ENCODE data around the gene SPATA13.

DNA sequence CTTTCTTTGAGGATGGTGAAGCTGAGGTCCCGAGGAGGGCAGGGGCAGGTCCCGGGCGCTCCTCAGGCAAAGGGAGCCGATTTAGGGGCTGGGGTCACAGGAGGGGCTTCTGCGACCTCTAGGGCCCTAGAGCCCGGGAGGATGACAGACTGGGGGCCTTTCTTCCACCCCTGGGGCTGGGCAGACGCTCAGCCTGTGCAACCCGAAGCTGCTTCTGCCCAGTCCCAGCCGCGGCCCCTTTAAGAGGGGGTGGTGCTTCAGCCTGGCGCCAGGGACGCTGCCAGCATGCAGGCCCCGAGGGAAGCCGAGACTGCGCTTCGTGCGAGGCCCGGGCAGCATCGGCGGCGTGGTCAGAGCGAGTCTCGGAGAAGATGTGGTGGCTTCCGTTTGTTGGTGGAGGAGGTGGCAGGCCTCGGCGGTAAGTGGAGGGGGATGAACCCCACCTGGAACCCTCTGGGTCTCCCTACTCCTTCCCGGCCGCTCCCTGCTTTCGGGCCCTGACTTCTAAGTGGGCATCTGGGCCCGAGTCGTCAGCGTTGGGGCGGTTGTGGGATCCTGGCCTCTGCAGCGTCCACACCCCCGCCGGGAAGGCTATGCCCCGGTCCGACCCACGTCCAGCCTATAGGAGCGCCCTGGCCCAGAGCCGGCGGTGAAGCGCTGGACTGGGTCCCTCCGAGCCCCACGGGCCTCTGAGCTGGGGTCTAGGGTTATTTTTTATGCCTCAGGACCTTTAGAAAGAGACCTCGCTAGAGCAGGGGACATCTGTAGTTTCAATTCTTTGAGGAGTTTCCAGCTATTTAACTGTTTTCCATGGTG is 986.4 kb downstream of the TUBA3C start:
- PRO-cap, result no peak

DNA sequence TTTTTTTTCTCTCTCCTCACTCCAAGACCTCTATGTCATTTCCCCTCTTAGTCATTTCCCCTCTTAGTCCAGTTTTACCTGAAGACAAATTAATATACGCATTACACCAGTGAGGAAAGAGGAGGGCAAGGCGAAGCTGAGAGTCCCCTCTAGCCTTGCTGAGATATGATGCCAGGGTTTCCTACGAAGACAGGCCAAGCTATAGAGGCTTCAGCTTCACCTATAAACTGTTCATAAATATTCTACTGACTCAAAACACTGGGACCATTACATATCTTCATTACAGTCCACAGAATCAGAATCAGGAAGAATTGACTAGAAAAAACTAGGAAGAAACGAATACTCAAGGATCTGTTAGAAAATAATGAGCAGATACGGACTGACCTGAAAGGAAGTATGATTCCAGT is 43.9 kb downstream of the MPHOSPH8 start:
- PRO-cap, result no peak

GRCh38 chr13:19695427-19695952 is 62.0 kb downstream of the MPHOSPH8 start:
- PRO-cap, result no peak

DNA sequence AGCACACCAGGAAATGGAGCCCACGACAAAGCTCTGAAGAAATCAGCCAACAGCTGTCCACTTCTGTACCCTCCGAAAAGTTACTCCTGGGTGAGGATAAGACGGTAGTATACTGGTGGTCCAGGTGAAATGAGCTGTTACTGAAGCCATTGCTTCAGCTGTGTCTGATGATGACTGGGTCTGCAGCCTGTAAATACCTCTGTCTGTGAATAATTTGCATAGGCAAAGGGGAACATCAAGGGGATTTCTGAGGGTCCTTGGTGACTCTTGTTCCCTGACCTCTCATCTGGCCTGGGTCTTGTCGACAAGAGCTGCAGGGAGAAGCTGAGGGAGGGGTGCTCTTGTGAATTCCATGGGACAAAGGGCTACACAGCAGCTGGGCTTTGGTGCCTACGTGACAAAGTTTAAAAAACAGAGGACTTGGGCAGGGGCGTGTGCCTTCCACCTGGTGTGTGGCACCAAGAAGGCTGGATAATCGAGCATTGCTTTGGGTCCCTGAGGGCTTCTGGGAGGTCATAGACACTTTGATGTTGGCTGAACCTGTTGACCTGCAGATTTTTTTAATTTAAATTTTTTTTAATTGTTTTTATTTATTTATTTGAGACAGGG is 19.0 kb upstream of the CRYL1 start:
- PRO-cap, result no peak

DNA sequence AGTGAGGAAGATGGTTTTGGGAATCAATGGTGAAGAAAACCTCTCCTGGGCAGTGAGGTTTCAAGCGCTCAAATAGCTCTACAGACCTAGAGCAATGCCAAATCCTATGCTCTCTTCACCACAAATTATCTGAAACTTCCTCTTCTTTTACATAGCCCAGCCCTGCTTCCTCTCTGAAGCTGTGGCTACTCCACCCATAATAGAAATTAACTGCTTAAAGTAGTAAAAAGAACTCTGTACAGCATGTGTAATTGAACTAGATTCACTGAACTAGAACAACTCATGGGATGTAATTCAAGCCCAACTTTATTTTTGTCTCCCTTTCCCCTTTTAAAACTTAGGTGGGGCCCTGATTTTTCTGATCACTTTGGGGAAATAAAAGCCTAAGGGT is 20.4 kb upstream of the IFT88 start:
- PRO-cap, result no peak

DNA sequence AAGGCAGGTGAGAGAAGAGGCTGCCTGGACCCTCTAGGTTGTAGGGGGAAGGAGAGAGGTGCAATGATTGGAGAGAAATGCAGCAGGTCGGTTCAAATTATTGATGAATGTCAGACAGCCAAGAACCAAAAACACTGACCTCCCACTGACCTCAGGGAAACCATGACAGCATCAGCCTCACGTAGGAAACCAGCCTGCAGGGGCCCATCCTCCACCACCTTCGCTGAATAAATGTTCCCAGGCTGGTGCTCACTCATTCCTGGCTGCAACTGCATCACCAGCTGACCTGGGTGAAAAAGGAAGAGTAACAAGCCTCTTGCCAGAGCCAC is 7.0 kb upstream of the IFT88 start:
- PRO-cap, result no peak

- PRO-cap, result no peak
Measured at GRCh38 chr13:20703846-20704015, 232 bp downstream of the IL17D start.

GRCh38 chr13:20943231-20944011 is 40.9 kb upstream of the XPO4 start:
- PRO-cap, result no peak

DNA sequence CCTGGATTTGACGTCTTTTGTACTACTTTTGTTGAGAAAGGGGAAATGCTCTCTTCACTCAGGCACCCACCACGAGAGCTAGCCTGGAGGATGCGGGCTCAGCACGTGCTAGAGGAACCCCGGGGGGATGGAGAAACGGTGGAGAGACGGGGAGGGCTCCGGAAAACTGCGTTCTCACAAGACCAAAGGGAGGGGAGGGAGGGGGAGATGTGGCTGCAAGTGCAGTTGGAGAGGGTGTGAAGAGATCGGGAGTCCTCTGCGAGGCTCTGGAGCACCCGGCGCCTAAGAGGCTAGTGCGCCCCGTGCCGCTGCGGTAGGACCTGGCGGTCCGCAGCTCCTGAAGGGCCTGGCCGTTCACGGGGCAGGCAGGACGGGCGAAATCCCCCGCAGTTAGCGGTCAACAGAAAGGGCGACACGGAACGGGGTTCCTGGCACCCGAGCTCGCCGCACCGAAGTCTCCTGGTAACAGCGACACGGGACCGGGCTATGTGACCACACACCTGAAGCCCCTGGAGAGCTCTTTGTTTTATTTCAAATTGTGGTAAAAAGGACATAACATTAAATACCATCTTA is 43.5 kb upstream of the XPO4 start:
- PRO-cap, result no peak

- PRO-cap, result no peak
Measured at GRCh38 chr13:21058130-21058847, 3.1 kb downstream of the LATS2 start.

DNA sequence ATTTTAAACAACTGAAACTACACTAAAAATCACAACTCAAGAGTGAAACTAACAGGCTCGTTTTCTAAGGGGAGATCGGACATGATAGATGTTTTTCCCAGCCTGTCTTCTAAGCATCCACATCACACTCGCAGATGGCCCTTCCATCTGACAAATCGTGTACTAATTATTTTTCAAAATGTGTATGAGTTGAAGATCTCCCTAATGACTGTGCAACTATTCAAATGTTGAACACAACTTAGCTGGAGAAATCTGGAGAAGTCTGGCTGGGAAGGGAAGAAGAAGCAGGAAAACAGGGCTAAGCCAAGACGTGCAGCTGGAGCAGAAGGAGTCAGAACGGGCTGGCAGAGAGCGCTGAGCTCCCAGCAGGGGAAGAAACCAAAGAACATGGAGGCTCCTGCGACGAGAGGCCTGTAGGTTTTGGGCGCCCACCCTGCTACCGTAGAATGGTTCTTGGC is 13.1 kb upstream of the LATS2 start:
- PRO-cap, result no peak

DNA sequence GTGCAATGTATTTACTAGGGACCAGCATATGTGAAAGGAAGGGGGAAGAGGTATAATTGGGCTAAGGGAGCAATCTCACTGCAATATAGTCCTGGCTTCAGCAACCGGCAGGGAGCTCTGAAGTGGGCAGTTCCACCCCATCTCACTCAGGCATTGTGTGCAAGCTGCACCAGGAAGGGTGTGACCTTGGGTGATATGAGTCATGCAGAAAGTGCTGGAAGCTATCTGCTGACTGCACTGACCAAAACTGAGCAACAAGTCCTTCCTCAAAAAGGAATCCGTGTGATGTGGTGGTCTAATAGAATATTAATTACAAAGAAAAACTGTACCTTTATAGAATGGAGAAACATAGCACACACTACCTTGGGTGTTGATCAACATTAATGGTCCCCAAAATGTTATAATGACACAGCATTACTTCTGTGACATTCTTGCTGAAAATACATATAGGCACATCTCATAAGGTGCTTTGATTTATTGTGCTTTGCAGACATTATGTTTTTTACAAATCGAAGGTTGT is 23.2 kb downstream of the ZDHHC20 start:
- PRO-cap, result unidirectional peak, minus-strand start at position 119 of the sequence

- PRO-cap, result bidirectional peak, plus-strand start at chr13:21675288, minus-strand start at chr13:21675388
Measured at GRCh38 chr13:21675085-21676139, 4.5 kb downstream of the FGF9 start.

DNA sequence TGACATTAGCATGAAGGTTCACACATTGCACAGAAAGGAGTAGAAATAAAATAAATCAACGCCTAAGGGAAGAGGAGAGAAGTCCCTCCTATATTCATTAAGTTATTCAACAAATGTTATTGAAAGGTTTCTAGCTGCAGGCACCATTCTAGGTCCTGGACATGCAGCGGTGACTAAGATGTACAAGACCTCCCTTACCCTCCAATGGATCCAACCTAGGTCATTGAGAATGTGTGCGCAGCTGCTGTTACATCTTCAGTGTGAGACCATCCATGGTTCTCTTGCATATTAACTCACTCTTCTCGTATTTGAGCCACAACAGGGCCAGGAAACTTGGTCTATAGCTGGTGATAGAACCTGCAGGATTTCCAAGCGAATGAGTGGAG is 131.0 kb downstream of the FGF9 start:
- PRO-cap, result no peak

- PRO-cap, result no peak
Measured at GRCh38 chr13:21985998-21986356, 315.1 kb downstream of the FGF9 start.

DNA sequence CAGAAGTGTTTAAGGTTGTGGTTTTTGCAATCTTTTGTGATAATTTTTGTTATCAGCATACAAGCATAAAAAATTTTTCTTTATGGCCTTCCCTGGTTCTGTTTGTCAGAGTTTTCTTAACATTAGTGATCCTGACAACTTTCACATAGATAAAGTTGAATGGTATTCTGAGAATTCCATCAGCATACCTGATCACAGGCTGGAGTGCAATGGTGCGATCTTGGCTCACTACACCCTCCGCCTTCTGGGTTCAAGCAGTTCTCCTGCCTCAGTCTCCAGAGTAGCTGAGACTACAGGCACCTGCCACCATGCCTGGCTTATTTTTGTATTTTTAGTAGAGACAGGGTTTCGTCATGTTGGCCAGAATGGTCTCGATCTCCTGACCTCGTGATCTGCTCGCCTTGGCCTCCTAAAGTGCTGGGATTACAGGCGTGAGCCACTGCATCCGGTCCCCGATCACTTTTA is 4.3 kb downstream of the SGCG start:
- PRO-cap, result no peak

- PRO-cap, result no peak
Measured at GRCh38 chr13:24053343-24054055, 107.0 kb upstream of the SPATA13 start.

- PRO-cap, result no peak
Measured at GRCh38 chr13:24124925-24125458, 35.5 kb upstream of the SPATA13 start.

DNA sequence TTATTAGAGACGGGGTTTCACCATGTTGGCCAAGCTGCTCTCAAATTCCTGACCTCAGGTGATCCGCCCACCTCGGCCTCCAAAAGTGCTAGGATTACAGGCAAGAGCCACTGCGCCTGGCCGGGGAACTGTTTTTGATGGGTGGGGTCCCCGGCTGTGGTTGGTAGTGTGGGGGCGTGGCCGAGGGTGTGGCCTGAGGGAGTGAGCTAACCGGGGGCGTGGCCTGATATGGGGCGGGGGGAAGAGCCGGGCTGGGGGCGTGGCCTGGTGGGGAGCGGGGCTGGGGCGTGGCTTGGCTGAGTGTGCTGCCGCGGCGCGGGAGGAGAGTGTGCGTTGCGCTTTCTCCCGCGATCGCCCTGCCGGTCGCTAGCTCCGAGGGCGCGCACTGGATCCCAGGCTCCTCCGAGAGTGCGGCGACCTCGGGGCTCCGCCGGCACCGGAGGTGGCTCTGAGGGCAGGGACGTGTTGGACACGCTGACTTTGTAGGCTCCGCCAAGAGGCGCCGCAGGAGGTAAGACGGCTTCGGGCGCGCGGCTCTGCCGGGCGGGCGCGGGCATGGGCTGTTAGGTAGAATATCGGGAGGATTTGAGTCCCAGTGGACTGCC is at the start of gene SPATA13:
TSS of gene SPATA13 (plus strand) at position 299 of the 605 bp plus-strand sequence.
- PRO-cap, result bidirectional peak, plus-strand start at position 299 of the sequence, minus-strand start at position 130 of the sequence

DNA sequence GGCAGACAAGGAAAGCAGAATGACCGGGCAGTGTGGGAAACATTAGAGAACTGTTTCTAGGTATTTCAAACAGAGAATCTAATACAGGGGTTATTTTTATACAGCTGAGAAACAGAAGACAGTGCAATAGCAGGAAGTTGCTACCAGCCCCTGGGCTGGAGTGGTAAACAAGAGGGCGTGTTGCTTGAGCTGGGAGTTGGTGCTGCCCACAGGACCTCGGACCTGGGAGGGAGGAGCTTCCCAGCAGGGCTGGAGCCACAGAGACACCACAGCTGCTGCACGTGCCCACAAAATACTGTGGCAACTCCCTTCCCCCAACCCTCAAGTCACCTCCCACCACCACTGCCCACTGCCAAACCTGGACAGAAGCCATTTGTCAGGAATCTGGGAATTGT is 57.0 kb downstream of the SPATA13 start:
- PRO-cap, result no peak

Data from right cardiac atrium (tissue), 1 donor.